Tongue (tissue), 2 donors: Measurements from ENCODE around the genes COL8A2 and ZC3H12A.

GRCh38 chr1:34865664-34866812 lies 6.5 kb upstream of the SMIM12 start:
- RAMPAGE, long total RNA, result no peak

DNA sequence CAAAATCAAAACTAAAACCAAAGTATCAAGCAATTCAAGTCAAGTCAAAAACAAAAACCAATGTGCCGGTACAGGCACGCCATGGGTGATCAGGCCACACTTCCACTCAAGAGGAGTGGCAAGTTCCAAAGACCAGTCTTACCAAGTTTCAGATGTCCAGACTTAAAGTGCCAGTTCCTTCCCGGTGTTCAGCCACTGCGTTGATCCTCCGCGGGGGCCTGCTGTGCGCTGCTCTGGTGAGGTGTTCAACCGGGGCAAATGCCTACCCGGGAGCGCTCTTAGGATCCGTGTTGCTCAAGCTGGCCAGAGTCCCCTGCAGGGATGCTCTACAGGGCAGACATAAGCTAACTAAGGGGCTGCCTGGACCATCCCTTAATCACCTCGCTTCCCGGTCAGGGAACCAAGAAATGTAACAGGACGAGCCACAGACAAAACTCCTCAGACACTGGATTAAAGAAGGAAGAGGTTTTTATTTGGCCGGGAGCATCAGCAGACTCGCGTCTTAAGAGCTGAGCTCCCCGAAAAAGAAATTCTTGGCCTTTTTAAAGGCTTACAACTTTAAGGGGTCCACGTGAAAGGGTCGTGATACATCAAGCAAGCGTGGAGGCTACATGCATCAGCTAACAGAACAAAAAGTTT lies 46.7 kb downstream of the SFPQ start:
- RAMPAGE, long total RNA, result no peak

GRCh38 chr1:35192317-35192794 lies 589 bp downstream of the SFPQ start:
- RAMPAGE, long total RNA, result no peak

- RAMPAGE, long total RNA, result no peak
Measured at GRCh38 chr1:35595716-35596214, 22.7 kb downstream of the TFAP2E start.

DNA sequence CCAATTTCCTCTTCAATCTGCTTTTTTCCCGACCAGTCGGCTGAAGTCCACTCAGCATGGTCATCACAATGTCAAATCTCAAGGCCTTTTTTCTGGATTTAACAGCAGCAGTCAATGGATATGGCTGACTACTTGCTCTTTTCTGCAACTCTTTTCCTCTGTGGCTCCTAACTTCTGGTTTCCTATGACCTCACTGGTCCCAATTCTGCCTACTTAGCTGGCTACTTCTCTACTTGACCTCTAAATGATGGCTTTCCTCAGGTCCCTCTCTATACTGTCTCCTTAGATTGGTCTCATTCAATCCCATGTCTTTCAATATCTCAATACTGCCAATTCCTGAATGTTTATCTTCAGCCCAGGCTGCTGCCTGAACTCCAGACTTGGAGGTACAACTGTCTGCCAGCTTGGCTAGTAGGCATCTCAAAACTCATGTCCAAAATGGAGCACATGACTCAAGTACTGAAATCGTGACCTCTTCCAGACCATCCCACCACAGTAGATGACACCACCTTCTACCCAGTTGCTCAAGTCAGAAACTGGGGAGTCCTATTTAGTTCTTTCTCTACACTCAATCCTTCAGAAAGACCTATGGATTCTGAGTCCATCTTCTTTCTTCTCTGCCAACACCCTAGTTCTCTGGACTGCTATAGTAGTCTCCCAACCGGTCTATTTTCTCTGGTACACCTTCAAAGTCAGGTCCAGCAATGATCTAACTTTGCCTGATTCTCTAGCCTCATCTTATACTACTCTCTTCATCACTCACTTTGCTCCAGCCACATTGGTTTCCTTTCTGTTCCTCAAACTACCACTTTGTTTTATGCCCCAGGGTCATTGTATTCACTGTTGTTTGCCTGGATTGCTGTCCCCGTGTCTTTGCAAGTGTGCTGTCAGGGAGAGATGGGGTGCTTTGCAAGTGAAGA lies 23.4 kb downstream of the TFAP2E start:
- RAMPAGE, long total RNA, result no peak

DNA sequence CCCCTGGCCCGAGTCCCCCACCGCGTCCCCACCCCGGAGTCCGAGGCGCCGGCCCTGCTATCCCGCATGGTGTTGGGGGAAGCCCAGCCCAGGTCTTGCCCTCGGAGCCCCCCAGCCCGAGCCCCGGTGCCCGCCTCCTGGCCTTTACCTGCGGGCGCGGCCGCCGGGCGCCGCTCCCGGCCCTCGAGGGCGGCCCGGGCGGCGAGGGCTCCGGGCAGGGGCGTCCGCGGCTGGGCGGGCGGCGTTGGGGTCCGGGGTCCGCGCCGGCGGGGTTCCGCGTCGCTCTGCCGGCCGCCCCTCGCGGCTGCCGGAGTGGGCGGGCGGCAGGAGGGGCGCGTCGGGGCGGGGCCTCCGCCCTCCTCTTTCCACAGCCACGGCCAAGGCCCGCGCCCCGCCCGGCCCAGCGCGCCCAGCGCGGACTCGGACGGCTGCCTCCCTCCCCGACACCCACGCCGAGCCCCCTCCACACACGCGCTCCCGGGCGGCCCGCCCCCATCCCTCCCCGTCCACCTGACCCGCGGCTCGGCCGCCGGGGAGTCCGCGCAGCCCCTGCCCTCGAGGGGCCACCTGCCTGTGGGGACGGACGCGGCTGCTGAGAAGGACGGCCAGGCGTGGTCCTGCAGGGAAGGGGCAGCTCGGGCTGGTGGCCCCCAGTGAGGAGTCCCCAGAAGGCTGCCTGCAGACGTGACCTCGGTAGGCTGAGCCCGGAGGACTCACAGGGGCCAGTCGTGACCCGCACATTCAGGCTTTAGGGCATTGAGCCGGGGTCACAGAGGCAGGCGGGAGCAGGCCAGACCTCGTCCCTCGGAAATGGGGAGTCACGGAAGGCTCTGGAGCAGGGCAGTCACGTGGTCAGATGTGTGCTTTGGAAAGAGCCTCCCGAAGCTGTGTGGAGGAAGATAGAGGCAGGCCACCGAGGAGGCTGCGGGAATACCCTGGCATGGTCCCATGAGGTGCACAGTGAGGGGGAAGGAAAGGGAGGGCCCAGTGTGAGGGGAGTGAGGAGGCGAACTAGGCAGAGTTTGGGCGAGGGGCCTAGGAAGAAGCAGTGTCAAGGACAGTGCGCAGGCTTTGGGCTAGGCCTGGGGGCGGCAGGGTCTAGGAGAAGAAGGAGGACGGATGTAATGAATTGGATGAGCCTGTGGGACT lies at the start of gene COL8A2:
Gene COL8A2, minus strand, starts transcription at position 314 of the 1,149 bp plus-strand sequence.
- RAMPAGE, long total RNA, result no peak

GRCh38 chr1:36151941-36152311 lies 2.6 kb upstream of the TRAPPC3 start:
- RAMPAGE, long total RNA, result no peak

DNA sequence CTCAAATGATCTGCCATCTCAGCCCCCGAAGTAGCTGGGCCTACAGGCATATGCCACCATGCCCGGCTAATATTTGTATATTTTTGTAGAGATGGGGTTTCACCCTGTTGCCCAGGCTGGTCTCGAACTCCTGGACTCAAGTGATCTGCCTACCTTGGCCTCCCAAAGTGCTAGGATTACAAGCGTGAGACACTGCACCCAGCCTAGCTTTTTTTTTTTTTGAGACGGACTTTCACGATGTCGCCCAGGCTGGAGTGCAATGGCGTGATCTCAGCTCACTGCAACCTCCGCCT lies 34.1 kb downstream of the MAP7D1 start:
- RAMPAGE, long total RNA, result no peak

DNA sequence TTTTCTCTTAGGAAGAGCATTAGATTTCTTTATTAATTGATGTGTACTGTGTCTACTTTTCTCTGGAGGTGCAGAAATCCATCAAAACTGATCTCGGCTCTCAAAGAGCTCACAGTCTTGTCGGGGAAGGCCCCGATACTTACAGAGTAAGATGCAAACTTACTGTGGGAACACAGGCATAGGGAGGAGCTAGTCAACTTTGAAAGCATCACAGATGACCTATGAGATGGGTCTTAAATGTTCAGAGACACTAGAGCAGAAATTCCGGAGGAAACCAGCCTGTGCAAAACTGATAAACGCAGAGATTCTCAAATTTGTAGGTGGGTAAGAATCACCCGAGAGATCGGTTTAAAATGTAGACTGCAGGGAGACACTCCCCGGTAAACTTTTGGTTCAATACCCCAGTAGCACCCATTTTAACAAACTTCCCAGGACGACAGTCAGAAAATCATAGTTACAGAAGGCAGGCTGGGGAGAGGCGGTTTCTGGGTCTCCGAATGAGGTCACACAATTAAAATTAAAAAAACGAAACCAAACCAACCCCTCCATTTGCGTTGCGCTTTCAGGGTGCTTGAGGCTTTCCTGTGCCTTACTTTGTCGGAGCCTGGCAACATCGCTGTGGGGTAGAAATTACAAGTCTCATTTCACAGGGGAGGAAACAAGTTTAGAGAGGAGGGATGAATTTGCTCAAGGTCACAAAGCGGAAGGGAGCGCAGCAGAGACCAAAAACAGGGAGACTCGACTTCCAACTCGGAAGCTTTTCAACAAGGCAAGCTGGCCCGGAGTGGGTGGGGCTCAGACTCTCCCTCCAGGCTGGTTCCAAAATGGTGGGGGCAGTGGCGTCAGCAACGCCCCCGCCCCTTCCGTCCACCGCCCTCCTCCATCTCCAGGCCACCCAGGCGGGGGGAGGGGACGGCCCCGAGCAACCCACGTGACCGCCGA lies 653 bp upstream of the THRAP3 start:
- RAMPAGE, long total RNA, result no peak

DNA sequence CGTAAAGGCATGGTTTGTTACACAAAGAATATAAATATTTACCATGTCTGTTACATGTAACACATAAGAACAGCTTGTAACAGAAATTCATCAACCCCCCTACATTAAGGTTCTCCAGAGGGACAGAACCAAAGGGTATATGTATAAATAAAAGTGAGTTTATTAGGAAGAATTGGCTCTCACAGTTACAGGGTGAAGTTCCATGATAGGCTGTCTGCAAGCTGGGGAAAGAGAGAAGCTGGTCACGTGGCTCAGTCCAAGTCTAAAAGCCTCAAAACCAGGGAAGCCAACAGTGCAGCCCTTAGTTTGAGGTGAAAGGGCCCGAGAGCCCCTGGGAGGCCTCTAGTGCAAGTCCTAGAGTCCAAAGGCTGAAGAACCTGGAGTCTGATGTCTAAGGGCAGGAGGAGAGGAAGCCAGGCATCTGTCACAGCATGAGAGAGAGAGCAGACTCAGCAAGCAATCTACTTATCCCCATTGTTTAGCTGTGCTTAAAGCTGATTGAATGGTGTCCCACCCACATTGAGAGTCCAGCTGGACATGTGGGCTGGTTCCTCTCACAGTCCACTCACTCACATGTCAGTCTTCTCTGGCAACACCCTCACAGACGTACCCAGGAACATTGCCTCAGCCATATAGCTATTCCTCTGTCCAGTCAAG lies 15.9 kb downstream of the THRAP3 start:
- RAMPAGE, long total RNA, result no peak

GRCh38 chr1:36288789-36289721 lies 17.1 kb upstream of the SH3D21 start:
- RAMPAGE, long total RNA, result no peak

- RAMPAGE, long total RNA, result no peak
Measured at GRCh38 chr1:36322504-36323460, 663 bp downstream of the EVA1B start.

DNA sequence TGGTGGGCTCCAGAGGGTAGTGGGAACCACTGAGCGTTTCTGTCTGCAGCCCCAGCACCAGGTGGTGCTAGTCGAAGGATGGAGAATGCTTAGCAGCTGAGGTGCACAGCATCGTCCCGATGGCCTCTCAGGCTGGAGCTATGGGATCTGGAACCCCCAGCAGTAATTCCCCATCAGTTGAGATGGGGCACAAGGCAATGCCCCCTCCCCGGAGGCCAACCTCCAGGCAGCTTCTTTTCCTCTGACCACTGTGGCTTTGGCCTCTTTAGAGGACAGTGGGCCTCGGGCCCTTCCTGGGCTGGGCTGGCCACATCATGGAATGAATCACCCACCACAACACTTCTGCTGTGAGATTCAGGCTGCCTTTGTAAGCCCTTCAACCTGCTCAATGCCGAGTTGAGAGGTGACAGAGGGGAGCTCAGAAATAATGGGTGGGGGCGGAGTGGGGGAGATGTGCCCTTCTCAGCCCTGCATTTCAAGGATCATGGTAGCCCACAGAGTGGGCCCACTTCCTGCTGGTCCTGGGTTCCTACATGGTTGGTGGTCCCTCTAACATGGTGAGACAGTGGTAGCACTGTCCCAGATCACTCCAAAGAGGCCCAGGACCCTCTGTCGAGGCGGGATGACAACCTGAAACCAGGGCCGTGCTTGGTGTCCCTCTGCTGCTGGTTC lies 29.5 kb upstream of the EVA1B start:
- RAMPAGE, long total RNA, result no peak

GRCh38 chr1:36359685-36360315 lies 25.9 kb downstream of the STK40 start:
- RAMPAGE, long total RNA, result no peak

DNA sequence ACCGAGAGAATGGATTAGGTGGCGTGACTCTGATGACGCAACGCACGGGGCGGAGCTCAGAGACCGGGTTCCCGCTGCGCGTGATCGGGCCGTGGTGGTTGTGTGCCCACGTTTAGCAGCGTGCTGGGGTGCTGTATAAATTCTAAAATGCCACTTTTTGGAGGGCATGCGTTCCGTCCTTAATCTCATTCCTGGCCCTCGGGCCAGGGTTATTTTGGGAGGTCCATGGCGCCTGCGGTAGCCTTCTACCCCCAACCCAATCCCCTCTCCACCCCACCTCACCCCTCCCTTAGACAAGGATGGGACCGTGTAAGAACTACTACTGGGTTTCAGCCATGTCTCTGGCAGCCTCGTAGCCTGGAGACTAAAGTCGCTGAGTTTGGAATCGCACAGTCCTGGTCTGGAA lies 229 bp upstream of the MRPS15 start:
- RAMPAGE, long total RNA, result no peak

- RAMPAGE, long total RNA, result no peak
Measured at GRCh38 chr1:36471778-36472442, 7.7 kb upstream of the MRPS15 start.

DNA sequence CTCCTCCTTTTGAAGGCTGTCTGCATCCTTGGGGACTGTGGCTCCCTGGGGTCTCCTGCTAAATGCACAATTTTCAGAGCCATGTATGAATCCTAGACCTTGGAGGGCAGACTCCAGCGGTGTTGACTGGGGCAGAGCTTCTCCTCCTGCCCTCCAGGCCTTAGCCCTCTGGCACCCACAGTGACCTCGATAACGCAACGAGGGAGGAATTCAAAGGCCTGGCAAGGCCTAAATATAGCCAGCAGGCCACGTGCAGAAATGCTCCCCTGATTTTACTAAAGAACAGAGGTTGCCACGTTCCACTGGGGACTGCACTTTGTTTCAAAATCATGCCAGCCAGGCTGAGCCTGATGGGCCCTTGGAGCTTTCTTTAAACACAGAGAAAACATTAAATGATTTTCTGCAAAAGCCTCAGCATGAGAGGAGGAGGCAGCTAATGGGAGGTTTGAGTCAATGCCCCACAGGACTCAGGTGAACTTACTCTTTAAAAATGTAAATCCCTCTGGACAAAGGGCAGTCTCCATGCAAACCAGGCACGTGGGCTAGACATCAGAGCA lies 28.1 kb downstream of the GRIK3 start:
- RAMPAGE, long total RNA, result no peak

- RAMPAGE, long total RNA, result no peak
Measured at GRCh38 chr1:37454799-37455541, 19.4 kb upstream of the ZC3H12A start.

DNA sequence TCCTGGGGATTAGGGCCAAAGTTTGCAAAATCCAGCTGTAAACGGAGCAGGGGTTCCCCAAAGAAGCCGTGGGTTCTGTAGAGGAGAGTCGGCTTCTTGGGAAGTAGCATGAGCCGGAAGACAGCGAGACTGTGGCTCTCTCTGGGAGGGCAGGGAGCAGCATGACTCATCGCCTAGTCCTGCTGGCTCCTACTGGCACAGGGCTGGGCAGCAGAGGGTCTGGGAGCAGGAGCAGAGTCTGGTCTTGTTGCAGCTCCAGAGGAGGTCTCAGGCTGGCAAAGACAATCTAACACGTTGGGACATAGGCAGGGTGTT lies 2.7 kb upstream of the ZC3H12A start:
- RAMPAGE, long total RNA, result no peak

GRCh38 chr1:37474465-37475568 lies at the start of gene ZC3H12A:
Gene ZC3H12A (plus strand): TSS chr1:37474580.
- RAMPAGE, long total RNA, result no peak